Measurements from ENCODE around the gene NEK1.

GRCh38 chr4:169117472-169118040 is 107.5 kb upstream of the CBR4 start:
- RRBS: no CpG with 5 or more reads among the region's 9 CpGs

GRCh38 chr4:169251930-169252252 is 18.9 kb downstream of the SH3RF1 start:
- RRBS: no CpG with 5 or more reads among the region's 5 CpGs

GRCh38 chr4:169268045-169268543 is 2.7 kb downstream of the SH3RF1 start:
- RRBS: no CpG with 5 or more reads among the region's 3 CpGs

GRCh38 chr4:169508004-169508438 is 104.4 kb downstream of the NEK1 start:
- RRBS: no CpG with 5 or more reads among the region's 4 CpGs

DNA sequence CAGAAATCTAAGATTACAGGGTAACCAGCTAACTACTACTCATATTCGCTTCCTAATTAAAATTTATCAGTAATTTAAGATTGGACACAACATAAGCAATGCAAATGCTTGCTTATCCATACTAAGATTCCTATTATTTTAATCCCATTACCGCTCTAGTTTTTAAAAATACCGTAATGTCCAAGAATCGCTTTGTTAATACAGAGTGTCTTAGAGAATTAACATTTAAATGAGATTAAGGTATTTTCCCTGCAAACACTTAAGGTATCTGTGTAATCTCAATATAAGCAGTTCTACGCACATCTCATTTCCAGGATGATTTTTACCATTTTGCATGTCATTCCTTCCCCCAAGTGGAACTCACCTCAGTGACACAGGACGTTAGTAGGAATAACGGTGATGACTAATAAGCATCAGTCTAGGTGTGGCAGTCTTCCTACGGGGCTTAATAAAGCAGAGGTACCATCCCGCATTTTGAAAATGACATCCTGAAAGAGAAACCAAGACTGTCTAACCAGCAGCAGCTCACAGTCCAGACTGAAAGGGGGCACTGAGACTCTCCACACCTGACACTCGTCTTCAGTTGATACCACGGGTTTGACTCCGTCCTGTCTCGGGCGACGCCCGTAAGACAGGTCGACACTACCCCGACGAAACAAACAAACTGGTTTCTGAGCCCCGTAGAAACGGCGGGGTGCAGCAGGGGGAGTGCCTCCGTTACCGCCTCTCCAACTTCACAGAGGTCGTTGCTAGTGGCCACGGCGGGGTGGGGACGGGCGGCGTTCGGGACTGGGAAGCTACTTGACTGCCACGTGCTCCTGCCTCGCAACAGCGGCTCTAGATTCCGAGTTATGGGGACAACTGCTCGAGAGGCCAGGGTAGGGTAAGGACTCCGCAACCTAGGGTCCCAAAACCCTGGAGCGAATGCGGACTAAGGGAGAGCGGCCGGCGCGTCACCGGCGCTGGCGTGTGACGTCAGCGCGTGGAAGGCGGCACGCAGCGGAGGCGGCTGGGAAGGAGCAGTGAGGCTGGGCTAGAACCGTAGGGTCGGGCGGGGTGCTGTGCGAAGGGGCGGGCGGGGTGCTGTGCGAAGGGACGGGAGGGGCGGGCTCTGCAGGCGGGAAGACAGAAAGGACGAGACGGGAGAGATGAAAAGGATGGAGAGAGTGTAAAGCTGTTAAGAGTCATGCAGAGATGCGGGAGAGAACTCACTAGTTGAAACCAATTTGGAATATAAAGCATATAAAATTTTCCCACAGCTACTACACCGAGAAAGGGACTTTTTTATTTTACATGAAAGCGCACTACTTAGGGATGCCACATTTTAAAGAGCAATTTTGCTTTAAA is at the start of gene NEK1:
Gene NEK1, minus strand, starts transcription at position 928 of the 1,347 bp plus-strand sequence.
- RRBS: no CpG with 5 or more reads among the region's 68 CpGs

DNA sequence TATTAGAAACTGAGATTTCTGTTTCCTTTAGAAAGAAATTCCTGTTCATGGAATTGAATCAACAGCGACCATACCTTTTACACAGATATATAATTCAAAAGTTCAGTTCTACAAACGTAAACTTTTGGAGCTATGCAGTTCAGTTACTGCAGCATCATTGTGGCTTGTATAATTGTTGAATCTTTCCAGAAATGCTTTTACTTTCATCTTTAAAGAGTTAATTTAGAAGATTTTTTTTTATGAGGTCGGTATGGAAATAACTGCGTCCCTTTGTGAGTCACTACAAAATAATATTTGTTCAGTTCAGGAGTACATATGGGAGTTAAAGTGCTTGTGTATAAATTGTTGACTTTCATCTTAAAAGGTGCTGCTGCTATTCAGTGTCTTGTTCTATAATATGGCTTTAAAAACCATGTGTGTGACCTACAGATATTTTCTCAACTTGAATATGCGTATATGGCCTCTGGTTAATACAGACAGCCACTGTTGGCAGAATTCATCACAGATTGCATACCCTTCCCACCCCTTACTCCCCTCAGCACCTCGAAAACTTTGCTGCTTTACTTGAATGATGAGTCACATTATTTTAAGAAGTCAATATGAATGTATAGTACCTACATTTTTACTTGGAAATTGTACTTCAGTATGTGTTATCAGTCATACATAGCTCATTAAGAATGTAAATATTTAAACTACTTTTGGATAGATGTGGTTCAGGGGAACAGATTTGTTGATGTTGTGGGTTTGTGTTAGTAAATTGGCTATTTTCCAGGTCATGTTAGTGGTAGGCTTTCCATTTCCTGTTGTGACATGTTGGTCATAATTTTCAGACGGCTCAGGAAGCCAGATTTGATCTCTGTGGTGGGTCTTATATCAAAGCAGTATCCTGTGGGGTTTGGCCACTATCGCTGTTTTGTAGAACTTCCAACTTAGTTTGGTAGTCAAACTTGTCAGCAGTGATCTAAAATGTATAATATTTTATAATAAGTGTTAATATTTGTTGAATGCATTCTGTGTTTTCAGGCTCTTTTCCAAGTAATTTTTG is 1.5 kb downstream of the CLCN3 start:
- RRBS: no CpG with 5 or more reads among the region's 8 CpGs

DNA sequence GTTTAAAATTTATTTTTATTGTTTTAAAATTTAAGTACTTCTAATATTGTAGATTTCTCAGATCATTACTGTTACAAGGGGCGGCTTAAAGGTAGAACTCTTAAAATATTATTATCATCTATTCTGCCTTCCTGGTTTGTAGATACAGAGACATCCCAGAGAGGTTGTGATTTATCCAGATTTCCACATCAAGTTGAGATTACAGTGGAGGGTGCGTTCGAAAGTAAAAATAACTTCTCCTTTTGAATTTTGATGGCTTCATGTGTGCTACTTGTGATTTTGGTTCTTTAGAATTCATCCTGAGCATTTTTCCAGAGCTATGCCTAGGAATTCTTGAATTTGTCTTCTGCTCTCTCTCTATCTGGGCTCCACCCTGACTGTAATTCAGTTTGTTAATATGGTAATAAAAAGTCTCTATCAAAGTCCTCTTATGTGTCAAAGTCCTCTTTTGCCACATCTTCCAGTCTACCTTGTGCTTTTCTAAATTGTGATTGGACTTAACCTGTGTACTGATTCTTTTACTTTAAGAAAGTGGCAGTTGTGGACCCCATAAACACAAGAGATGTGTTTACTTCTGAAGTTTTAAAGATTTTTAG is 37.2 kb downstream of the CLCN3 start:
- RRBS: no CpG with 5 or more reads among the region's 3 CpGs

DNA sequence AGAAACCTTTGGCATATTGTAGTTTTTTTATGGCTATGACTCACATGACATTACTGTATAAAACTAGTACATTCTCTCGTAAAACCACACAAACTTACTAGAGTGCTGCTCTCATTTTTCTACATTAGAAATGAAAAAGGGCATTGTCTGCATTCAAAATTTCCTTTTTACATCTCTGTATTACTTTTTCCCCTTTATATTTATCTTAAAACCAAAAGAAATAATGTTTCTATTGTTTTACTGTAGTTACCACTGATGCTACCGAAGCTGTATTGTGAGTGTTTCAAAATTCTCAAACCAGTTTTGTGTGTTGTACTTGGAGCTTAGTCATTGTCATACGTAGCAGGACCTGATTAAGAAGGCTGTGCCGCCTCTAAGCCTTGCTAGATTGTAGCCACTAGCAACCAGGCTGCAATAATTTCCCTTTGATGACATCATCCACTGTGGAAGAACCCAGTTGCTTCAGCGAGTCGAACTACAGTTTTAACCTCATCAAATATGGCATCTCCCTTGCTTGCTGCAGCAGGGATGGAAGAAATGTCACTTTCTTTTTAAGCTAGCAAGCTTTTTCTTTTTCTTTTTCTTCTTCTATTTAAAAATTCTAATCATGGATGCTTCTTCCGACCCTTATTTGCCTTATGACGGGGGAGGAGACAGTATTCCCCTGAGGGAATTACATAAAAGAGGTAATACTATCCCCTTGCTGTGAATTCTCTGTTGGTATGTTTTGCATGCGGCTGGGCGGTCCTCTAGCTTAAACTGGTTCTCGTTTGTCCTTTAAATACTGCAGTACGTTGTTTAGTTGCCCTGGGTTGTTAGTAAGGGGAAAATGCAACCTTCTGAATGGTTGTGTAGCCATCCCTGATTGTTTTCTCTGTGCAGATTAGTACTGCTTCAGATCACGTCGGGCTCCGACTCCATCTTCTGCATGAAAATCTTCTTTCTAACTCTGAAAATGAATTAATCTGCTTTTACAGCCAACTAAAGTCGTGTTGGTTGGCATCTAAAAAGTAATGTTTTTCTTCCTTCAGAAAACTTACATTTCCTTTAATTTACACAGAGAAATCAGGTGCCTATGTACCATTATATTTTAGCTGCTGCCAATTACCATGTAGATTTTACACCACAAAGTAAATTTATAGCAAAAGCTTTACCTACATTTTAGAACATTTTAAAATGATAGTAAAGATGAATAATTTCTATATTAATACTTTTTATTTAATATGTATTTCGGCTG is 39.8 kb downstream of the CLCN3 start:
- RRBS: no CpG with 5 or more reads among the region's 17 CpGs

DNA sequence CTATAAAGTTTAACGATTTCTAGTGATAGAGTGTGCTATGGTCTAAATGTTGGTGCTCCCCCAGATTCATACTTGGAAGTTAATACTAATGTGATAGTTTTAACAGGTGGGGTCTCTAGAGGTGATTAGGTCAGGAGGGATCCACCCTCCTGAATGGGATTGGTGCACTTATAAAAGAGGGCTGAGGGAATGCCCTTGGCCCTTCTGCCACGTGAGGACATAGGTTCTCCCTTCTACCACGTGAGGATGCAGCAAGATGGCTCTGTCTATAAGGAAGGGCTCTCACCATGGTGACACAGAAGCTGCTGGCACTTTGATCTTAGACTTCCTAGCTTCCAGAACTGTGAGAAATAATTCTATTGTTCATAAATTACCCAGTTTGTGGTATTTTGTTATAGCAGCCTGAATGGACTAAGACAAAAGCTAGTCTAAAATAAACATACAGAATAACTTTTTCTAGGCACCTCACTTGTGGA is 1.1 kb downstream of the AADAT start:
- RRBS: no CpG with 5 or more reads among the region's 3 CpGs

GRCh38 chr4:170788376-170789198 is 698.8 kb upstream of the AADAT start:
- RRBS: no CpG with 5 or more reads among the region's 30 CpGs

DNA sequence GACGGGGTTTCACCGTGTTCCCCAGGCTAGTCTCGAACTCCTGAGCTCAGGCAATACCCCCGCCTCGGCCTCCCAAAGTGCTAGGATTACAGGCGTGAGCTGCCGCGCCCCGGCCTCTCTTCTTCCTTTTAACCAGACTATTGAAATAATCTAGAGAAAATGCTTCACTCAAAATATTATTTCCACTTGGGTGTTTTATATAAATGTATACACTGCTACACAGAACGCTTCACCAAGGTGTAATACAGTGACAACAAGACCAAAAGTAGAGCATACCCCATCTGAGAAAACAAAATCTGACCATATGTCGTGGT is 837.5 kb upstream of the AADAT start:
- RRBS: no CpG with 5 or more reads among the region's 11 CpGs

DNA sequence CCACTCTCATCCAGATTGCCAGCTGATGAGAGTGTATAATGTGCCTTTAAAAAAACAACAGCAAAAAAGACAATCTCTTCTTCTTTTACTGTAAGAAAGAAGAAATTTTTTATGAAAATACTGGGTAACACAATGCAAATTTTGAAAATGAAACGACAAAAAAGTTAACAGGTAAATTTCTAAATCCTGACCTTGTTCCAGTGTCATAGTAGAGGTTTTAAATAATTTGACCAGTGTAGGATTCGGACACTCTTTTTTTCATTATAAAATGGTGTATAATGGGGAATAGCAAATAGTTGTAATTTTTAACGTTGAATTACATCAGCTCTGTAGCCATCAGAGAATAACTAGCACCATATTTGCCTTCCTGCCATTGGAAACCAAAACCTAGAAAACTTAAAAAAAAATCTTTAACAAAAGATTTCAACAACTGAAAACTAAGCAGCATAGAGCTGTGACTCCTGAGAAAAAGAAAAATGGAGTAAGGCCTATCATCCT is 568.7 kb upstream of the GALNT7 start:
- RRBS: no CpG with 5 or more reads among the region's 3 CpGs

- RRBS: no CpG with 5 or more reads among the region's 2 CpGs
These were observed 186.5 kb upstream of the GALNT7 start for GRCh38 chr4:172982107-172982512.

GRCh38 chr4:173331412-173332581 is 2.4 kb downstream of the HMGB2 start:
- RRBS: no CpG with 5 or more reads among the region's 10 CpGs

DNA sequence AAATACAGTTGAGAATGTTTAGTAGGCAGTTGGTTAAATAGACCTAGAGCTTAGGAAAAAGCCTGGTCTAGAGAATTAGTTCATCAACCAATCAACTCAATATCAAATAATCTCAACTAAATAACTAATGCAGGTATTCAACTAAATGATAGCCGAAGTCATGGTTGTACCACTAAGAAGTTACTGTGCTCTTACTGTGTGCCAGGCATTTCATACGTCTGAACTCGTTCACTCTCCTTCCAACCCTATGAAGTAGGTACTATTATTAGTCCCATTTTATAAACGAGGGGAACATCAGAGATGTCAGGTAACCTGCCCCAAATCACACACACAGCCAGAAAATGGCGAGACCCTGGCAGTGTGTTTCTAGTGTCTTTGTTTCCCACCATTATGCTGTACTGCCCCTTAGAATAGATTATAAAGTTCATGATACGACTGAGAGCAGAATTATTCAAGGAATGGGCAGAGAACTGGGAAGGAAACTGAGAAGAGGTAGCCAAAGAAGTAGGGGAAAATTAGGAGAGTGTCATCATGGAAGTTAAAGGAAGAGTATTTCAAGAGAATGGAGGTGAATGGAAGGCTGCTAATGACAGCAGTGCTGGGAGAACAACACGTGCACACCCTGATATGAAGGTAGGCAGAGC is 1.7 kb upstream of the SCRG1 start:
- RRBS: no CpG with 5 or more reads among the region's 7 CpGs

GRCh38 chr4:173500789-173501560 is 29.1 kb downstream of the HAND2 start:
- RRBS: 92% methylated on average over 6 of the region's 47 CpGs

DNA sequence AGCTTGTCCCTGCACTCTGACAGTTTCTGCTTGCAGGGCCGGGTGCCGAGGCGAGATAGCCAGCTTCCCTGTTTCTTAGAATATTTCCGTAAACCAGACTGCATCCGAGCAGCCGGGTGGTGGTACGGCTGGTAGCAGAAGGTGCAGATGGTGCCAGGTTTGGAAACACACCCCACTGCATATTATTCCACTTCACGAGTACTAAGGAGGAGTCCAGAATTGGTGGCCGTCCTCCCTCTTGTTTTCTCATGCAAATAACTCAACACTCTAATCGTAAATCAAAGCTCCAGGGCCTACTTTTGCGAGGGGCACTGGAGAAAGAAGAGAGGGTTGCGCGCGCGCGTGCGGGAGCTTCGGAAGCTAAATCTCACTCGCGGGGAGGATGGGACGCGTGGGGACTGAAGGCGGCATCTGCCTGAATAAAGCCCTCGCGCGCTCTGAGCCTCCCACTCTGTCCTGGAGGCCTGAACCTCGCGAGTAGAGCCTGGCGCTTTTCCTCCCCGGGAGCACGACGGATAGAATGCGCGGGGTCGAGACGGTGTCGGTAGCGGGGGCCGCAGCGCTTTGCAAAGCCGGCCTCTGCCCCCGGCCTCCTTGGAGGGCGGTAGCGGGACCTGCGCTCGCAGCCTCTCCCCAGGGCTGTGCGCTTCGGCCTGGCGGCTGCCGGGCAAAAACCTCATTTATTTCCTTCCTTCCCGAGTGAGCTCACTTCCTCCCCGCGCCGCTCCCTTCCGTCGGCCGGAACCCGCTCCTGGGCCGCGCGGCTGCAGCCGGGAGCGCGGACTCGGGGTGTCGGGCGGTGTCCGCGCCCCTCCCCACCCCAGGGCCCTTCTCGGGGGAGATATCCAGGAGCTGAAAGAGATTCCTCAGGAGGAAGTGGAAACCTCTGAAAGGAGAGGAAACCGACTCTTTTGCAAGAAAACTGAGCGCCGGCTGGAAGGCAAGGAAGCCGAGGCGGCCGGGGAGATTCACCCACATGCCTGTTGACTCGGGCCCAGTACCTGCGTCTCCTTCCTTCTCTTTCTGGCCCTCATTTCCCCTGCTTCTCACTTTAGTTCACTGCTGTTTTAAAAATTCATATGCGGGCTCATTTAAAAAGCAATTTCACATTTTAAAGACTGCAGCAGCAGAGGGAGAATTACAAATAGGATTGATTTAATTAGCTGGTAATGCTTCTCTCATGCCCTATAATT is 20.7 kb downstream of the HAND2 start:
- RRBS: 4% methylated on average over 32 of the region's 79 CpGs

GRCh38 chr4:173528228-173528833 is 1.7 kb downstream of the HAND2 start:
- RRBS: 86% methylated on average over 4 of the region's 25 CpGs

GRCh38 chr4:173531608-173532117 is 1.6 kb upstream of the HAND2 start:
- RRBS: no CpG with 5 or more reads among the region's 22 CpGs

- RRBS: no CpG with 5 or more reads among the region's 1 CpG
These were observed 294.4 kb downstream of the FBXO8 start for GRCh38 chr4:173989082-173989398.

All from CMK (cell line).